Heart (tissue), 3 donors: ENCODE measurements around the genes SPRED1 and FAM98B.

- RAMPAGE, long total RNA, 2 experiments: no peak in any of the 2 experiments
Measured at GRCh38 chr15:37084537-37085067, 15.7 kb downstream of the MEIS2 start.

DNA sequence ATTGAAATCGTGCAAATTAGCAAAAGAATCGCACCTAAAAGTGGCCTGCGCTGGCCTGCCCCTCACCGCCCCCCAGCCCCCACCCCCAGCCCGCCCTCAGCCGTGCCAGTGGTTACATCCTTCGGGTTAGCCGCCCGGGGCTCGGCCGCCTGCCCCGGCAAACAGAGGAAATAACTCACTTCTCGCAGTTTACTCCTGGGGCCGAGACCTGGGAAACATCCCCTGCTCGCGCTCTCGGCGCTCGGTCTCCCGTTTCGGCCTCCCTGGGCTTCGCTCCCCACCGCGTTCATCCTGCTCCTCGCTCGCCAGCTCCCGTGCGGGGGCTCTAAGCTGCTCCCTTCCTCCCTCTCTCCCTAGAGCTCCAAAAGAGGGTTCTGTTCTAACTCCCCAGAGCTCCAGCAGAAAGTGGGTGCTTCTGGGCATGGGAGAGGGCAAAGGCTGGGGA lies 5.2 kb downstream of the MEIS2 start:
- RAMPAGE, long total RNA, 2 experiments: no peak in any of the 2 experiments

DNA sequence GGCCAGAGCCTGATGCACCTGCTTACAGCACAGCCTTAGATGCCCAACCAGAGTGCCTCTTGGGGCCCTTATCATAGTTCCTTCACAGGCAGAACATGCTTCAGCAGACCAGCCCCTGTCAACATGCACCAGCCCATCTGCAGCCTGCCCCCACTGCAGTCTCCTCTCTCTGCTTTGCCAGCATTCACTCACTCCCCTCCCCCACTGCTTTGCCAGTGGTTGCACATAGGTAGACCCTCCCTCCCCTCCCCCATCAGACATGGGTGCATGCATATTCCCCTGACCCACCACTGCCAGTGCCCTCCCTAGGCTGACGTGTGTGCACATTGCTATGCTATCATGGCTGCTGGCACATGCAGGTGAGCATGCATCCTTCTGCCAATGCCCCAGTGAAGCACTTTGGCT lies 376.2 kb upstream of the TMCO5A start:
- RAMPAGE, long total RNA, 2 experiments: no peak in any of the 2 experiments

DNA sequence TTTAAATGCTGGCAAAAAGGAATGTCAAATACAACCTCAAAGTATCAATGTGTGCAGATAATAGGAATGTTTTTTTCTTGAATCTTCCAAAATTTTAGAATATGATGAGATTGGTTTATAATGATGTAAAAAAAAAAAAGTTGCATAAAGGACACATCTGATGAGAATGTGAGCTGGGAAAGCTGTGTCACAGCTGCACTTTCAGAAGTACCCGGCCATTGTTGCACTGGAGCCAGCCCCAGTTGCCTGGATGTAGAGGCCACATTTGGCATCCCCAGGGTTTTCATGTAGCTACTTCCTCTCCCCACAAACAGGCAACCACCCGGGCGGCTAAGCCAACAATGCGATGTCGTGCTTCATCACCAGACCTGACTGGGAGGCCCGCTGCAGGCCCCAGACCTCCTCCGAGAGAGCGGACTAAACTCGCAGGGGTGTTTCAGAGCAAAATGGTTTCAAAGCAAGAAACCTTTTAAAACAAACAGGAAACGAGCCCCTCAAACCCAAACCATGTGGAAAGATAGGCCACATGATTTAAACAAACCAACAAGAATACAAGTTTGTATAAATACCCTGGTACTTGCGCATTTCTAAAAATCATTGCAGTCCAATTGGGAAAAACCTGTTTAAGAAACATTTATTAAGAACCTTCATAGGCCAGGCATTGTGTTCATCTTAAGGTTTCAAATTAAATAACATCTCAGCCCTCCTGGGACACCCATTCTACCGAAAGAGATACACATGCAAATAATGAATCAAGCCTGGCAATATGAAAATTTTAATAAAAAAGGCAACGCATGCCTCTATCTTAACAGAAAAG lies 142.4 kb downstream of the TMCO5A start:
- RAMPAGE, long total RNA, 2 experiments: no peak in any of the 2 experiments

- RAMPAGE, long total RNA, 2 experiments: no peak in any of the 2 experiments
Measured at GRCh38 chr15:38252063-38253001, at the start of gene SPRED1. Gene SPRED1, plus strand, starts transcription at chr15:38252836.

- RAMPAGE, long total RNA, 2 experiments: start-site peak on the plus strand in 2 of 2 experiments, at chr15:38454131-38454194 at its widest, 398 to 1,064 reads per replicate
Measured at GRCh38 chr15:38453593-38454725, at the start of gene FAM98B. Gene FAM98B, plus strand, starts transcription at chr15:38454127.

GRCh38 chr15:38828448-38828845 lies 263.8 kb upstream of the RASGRP1 start:
- RAMPAGE, long total RNA, 2 experiments: no peak in any of the 2 experiments

- RAMPAGE, long total RNA, 2 experiments: no peak in any of the 2 experiments
Measured at GRCh38 chr15:39213208-39214136, 367.4 kb upstream of the THBS1 start.

- RAMPAGE, long total RNA, 2 experiments: no peak in any of the 2 experiments
Measured at GRCh38 chr15:39472464-39473808, 107.9 kb upstream of the THBS1 start.

- RAMPAGE, long total RNA, 2 experiments: no peak in any of the 2 experiments
Measured at GRCh38 chr15:39641191-39641936, 60.5 kb downstream of the THBS1 start.

DNA sequence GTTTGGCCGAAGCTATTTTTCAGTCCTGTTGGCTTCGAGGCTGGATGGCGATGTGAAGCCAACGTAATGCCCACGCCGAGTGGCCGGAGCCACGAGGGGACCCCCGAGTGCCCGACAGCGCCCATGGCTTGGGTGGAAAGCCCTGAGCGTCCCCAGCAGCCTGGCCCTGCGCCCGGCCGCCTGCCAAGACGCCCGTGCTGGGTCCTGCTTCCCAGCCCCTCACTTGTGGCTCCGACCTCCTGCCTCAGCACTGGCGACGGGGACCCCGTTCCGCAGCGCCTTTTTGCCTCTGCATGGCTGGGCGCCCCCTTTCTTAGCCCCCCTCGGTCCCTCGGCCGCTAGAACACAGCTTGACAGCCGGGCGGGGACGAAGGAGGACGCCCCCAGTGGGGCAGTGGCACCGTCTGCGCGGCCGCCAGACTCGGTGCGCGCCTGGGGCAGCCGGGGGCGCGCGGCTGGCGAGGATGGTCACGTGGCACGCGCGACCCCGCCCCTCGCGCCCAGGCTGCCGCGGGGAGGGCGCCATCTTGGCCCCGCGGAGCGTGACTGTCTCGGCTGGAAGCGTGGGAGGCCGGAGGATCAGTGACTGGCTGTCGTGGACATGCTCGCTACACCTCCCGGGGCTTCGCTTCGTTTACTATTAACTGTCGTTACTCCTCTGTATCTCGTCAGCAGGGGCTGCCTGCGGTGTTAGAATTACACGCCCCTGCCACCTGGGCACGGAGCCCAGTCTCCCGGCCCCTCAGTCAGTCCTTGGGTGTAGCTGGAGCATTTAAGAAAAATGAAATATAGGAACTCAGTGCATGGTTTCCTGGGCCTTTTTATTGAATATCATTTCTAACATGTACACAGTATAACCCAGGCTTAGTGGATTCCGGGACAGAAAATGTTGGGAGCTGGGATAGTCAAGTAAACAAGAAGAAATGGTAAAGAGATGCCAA lies 711 bp upstream of the GPR176 start:
- RAMPAGE, long total RNA, 2 experiments: start-site peak on the minus strand in 1 of 2 experiments, centred at position 379 of the sequence, 7 to 8 reads per replicate

GRCh38 chr15:39943336-39943658 lies 9.4 kb downstream of the EIF2AK4 start:
- RAMPAGE, long total RNA, 2 experiments: no peak in any of the 2 experiments

DNA sequence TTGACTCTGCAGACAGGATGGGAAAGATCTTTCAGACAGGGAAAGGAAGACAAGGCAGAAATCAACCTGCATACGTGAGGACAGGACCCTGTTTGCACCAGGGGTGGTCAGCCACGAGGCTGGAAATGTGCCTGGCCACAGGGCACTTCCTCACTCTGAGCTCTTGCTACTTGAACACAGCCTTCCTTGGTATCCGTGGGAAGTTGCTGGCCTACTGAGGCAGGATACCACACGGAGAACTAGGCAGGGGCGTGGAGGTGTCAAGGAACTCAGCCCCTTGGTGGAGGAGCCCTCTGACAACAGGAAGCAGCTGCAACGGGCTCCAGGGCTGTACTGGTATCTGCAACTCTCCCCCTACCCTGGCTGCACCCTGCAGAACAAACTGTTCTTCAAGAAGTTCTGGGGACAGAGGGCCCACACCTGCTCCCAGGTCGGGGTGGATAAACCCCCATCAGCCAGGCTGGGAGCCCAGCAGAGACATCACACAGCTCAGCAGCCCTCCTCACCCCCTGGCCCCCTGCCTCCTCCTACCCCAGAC lies 9.4 kb upstream of the SRP14 start:
- RAMPAGE, long total RNA, 2 experiments: no peak in any of the 2 experiments

- RAMPAGE, long total RNA, 2 experiments: no peak in any of the 2 experiments
Measured at GRCh38 chr15:40048901-40049298, 9.9 kb upstream of the SRP14 start.

DNA sequence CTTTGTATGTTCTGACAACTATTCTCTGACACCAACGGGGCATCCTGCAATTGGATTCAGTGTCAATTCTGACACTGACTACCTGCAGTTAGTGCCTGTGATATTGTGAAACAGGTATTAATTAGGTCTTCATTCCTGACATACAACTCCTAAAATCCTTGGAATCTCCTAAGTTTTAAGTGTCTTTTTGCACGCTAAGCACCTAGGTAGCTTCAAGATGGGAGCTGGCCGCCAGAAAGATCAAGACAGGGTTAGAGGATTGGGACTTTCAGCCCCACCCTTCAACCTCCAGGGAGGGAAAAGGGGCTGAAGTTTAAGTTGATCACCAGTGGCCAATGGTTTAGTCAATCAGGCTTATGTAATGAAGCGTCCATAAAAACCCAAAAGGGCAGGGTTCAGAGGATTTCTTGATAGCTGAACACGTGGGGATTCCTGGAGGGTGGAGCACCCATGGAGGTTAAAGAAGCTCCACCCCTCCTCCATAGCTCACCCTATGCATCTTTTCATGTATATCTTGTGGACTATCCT lies 12.6 kb upstream of the SRP14 start:
- RAMPAGE, long total RNA, 2 experiments: no peak in any of the 2 experiments

DNA sequence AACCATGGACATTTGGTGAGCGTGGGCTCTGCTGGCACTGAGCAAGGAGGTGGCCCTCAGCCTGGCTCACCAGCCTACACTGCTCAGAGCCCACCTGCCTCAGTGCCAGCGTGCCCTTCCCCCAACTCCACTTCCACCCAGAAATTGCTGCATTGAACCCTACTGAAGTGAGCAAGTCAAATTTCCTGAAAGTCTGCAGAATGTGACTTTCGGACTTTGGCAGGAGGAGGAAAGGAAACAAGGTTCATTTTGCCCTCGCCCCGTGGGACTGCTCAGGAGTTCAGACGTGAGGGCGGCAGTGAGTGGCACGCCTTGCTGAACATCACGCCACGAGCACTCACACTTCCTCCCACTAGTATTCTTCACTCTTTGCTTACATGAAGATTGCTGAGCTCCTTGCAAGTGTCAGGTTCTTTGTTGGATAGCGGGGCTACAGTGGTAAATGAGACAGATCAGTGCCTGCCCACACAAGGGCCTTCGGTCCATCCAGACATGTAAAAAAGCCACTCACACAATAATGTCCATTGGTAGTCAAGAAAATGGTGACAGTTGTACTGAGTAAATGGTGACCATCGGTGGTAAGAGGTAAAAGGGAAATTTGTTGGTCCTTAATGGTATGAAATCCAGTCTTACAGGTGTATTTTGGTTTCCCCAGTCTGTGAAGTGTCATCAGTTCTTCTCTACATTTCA lies 26.1 kb downstream of the BMF start:
- RAMPAGE, long total RNA, 2 experiments: no peak in any of the 2 experiments

DNA sequence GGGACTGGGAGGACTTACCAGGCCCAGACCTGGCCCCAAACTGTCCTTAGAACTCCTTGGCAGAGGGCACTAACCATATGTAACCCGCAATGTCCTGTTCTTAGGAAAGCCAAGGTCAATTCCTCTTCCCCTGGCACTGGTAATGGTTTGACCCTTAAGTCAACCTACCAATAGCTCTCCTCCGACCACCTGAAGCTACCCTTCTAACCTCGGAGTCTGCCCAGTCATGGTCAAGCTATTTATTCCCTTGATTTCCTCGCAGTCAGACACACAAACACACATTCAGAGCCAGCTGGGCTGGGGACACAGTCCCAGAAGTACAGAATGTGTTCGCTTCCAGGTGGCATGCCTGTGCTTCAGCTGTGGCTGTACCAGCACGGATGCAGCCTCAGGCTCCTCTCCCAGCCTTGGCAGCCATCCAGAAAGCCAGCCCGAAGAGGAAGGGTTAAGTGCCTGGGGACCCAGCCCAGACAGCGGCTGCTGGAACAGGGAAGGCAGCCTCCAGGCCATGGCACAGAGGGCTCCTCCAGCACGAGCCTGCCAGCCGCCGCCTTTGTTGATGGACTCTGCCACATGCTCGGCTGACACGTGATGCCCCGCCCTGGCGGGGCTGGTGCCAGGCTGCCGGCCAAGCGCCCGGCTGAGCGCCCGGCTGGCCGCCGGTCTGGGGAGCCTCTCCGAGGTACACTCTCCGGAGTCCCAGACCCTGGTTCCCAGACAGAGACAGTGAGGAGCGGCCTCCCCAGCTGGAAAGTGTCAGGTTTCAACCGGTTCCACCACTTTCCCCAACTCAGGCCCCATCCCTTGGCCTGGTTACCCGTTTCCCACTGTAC lies 5.5 kb downstream of the BMF start:
- RAMPAGE, long total RNA, 2 experiments: no peak in any of the 2 experiments

DNA sequence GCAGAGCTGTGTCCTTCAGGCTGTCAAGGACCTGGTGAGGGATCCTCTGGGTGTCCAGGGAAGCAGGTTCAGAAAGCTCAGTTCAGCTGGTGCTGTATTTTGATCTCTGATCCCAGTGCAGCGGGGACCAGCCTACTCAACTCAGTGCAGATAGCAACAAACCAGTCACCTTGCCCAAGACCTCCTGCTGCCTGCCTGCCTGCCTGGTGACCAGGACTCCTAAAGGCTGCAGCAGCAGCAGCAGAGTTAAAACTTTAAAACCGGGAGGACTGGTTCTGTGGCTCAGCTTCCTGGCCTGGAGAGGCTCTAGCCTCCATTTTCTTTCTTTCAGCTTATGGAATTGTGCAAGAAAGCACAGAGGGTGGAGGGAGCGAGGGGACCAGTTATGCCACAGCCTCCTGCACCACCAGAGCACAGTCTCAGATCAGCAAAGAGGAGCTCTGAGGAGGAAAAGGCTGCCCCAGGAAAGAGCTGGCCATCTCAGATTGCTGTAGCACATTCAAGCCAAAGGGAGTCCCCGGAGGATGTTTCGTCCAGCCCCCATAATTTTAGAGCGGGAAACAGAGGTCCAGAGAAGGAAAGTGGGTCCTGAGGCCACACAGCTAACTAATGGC lies 6.4 kb downstream of the PAK6 start:
- RAMPAGE, long total RNA, 2 experiments: no peak in any of the 2 experiments

- RAMPAGE, long total RNA, 2 experiments: no peak in any of the 2 experiments
Measured at GRCh38 chr15:40249121-40249635, 10.3 kb downstream of the PAK6 start.

DNA sequence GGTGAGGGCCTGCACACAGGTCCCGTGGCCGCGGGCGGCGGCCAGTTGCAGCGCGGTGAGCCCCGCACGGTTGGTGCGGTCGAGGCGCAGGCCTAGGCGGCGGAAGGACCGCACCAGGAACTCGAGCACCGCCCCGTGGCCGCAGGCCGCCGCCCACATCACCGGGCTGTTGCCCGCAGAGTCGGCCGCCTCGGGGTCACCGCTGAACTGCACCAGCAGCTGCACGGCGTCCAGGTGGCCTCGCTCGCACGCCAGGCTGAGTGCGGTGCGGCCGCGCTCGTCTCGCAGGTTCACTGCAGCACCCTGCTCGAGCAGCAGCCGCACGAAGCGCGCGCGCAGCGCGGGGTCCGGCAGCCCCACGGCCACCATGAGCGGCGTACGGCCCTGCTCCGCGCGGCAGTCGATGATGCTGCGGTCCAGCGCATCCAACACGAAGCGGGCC lies 778 bp downstream of the ANKRD63 start:
- RAMPAGE, long total RNA, 2 experiments: no peak in any of the 2 experiments